Renal cortical epithelial cell (primary cell): Measurements from ENCODE around the genes GPR84, OR6C6, OR6C3, OR6C2 and SARNP.

DNA sequence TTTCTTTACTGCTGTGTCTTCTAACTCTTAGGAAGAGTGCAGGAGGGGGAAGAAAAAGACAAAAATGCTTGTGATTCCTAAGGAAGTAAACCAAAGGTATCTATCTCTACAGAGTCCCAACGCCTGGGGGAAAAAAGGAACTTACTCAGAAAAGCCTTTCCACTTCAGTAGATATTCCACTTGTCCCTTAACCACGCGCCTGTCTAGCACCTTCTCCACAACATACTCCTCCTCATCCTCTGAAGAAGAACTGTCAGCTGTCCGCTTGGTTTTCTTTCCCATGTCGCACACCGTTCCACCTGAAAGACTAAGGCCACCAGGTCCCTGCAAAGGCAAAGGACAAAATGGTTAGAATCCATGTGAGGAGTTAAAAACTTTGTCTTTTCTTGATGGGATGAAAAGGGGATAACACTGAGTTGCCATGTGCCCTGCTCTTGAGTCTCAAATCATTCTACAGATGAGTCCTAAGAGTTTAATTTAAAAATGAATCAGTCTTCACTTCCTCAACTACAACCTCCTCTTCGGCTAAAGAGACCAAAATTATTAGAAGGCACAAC, 22.5 kb downstream of the CBX5 start:
- RRBS: no CpG with 5 or more reads among the region's 7 CpGs

DNA sequence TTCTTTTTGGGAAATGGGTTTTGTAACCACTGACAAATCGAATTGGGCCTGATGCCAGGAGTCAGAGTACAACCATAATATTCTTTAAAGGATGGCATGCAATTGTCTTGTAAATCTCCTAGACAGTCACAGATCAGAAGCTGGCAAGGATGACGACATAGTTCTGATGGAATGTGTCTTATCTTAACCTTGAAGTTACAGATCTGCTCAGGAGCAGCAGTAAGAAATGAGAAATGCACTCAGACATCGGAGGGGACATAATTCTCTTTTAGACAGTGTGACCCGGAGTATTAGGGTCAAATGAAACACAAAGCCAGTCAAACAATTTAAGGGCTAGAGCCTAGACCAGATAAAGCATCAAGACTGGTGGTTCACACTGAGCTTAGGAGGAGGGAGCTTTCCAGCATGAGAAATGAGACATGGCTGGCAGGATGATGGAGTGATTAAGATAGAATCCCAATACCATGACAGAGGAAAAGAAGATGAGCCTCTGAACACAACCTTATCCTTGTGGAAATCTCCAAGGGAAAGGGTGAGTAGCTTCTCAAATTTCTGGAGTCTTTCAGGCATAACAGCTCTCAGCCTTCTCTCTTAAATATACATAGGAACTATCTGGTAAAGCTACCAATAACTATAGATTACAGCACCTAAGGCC, 17.4 kb downstream of the CBX5 start:
- RRBS: no CpG with 5 or more reads among the region's 4 CpGs

- RRBS: no CpG with 5 or more reads among the region's 3 CpGs
These were observed 4.1 kb downstream of the HNRNPA1 start for GRCh38 chr12:54284607-54285022.

DNA sequence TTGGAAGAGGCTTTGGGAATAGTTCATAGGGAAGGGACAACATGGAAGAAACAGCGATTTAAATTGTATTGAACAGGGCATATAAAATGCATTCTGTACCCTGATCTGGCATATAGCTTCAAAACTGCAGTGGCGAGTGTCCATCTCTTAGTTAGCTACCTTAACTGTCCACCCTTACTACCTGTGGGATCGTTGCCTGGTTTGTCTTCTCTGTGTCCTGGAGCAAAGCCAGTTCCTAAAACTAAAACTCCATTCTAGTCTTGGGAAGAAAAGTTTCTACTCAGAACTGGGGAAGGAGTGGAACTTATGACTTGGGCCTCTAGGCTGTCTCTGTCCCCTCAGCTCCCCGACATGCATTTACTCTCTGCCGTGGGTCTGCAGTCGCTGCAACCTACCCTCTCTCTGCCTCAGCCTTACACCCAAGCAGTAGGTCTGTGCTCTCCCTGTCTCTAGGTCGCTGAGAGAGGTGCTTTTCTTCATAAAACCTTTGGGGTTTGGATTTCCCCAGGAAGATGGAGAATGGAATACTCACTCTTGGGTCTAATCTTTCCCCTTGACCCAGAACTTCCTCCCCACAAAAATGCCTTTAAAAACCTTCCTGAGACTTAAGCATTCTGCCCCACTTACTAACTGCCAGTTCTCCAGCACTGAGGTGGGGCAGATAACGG, 13.1 kb downstream of the GPR84 start:
- RRBS: no CpG with 5 or more reads among the region's 8 CpGs

DNA sequence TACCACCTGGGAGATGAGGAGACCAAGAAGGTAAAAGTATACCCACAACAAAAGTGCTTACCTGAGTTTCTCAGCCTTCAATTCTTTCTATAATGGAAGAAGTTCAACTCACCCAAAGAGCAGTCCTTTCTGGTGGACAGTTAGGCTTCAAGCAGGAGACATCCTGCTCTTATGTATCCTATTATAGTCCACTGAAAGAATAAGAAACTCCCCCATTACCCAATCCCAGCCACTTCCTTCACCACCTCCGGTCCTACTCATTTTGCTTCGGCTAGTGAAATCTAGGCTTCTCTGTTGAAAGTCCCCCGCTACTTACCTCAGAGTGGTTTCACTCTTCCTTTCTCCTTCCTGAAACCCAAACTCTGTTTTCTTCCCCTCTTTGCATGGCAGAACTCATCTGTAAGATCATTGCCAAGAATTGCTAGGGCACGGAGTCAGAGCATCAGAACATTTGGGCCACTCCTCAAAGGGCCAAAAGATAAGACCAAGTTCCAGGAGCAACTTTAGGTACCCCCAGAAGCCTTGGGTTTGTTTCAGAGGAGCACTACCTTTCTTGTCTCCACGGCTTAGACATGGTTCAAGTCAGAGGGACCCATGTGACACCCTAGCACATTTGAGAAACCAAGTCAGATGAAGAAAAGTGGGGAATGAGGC, at the start of gene GPR84:
Gene GPR84, minus strand, starts transcription at position 155 of the 654 bp plus-strand sequence.
- RRBS: no CpG with 5 or more reads among the region's 5 CpGs

DNA sequence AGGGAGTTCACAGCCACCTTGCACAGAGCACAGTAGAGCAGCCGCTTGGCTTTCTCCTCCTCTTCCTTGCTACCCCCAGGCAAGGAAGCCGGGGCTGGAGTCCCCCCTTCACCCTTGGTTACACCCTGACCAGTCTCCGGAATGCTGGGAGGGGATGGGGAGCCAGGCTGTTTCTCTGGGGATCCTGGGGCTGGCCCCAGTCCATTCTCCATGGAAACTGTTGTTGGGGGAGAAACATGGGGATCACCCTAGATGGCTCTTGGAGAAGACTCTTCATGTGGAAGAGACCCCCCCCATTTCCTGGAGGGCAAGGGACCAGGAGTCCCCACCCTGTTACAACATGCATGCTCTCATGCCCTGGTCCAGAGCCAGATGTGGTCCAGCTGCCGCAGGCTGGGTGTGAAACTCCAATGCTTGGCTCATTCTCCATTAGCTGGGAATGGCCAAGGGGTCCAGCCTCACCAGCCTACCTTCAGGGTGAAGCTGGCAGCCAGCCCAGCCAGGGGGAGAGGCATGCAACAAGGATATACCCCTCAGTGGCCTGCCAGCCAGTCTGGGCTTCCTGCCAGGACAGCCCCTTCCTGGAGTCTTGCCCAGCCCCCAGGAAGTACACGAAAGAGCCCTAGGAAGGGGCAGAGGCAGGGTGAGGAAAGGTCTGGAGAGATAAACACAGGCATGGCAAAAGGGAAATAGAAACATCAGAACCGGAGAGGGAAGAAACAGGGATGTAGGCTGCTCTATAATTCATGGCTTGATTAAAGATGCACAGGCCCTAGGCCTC, 7.4 kb upstream of the GPR84 start:
- RRBS: 56% methylated on average over 1 of the region's 6 CpGs

- RRBS: no CpG with 5 or more reads among the region's 10 CpGs
These were observed 6.1 kb upstream of the ZNF385A start for GRCh38 chr12:54390704-54391000.

GRCh38 chr12:54391001-54391970, 6.8 kb upstream of the ZNF385A start:
- RRBS: 3% methylated on average over 23 of the region's 47 CpGs

- RRBS: no CpG with 5 or more reads among the region's 11 CpGs
These were observed 13.5 kb upstream of the ZNF385A start for GRCh38 chr12:54397770-54398766.

DNA sequence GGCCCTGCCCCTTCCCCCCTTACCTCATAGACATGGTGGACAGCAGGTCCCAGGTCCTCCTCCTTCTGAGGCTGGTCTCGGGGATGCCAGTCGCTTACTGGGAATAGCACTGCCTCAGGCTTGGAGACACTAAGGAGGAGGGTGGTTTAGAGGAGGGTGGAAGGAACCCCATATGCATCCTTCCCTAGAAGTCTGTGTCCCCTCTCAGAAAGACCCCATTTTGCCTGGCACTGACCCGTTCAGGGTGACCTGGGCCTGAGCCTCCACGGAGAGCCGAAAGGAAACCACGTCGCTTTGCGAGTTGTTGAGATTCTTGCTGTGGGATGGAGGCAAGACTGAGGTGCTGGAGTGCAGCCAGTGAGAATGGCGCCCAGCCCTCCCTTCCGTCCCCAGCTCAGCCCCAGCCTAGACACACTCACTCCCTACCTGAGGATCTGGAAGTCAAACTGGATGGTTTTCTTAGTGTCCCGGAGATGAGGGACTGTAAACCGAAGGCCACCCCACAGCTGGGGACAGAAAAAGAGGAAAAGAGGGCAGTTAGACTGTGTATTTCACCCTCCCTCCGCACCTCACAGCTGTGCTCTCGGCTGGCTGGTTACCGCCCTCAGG, 16.9 kb upstream of the ZNF385A start:
- RRBS: no CpG with 5 or more reads among the region's 15 CpGs

GRCh38 chr12:54522928-54523844, 25.6 kb downstream of the NCKAP1L start:
- RRBS: no CpG with 5 or more reads among the region's 7 CpGs

DNA sequence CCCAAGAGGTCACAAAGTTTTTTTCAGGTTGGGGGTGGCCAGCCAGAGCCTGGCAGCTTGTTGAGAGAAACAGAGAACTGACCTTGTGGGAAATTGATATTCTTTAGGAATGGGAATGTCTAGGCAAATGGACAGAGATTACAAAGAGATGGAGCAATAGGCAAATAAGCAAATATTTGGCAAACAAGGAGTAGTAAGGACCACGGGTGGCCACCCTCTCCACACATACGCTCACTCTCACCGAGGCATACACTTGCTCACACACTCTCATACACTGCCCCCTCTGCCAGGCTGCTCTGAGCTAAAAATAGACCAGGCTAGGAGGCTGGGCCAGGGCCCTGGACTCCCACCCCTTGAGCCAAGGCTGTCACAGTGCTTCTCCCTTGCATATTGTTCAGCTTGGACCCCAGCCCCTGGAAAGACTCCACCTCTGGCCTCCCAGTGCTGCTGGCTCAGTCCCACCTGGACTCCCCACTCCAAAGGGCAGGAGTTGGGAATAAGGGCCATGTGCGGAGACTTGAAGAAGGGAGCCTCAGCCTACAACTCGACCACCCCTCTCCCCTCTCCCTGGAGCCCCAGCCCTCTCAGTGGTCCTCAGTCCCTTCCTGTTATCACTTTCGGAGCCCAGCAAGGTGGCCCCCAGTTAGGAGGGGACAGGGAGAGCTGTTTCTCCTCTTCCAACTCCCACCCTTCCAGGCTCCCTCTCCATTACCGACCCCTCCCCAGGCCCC, 1.0 kb downstream of the PPP1R1A start:
- RRBS: no CpG with 5 or more reads among the region's 7 CpGs

GRCh38 chr12:54888218-54888775, 34.0 kb downstream of the MUCL1 start:
- RRBS: no CpG with 5 or more reads among the region's 12 CpGs

GRCh38 chr12:55296304-55296850, at the start of gene OR6C6:
Gene OR6C6, minus strand, starts transcription at chr12:55296569.
- RRBS: no CpG with 5 or more reads among the region's 3 CpGs

DNA sequence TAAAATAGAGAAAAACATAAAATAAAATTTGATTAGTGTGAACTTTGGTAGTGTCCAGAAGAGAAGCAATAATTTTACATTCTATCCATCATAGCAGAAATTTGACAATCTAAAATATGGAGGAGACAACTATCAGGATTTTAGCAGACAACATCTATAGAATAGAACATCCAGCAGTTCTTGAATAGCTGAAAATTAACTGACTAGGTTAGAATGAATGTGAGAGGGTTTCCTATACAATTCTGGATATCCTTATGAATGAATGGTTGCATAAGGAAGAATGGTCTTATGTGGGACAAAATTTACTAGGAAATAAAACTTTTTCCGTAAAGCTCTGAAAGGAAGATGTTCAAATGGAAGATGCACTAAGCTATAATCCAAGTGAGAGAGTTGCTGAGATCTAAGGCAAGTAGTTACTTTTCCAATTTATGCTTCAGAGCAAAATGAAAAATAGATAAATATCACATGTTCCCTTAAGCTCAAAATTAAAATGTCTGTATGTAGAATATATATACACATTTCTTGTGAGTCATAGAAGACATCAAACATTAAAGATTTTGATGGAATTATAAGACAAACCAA, at the start of gene OR6C3:
Gene OR6C3, plus strand, starts transcription at position 344 of the 582 bp plus-strand sequence.
- RRBS: no CpG with 5 or more reads among the region's 1 CpG

DNA sequence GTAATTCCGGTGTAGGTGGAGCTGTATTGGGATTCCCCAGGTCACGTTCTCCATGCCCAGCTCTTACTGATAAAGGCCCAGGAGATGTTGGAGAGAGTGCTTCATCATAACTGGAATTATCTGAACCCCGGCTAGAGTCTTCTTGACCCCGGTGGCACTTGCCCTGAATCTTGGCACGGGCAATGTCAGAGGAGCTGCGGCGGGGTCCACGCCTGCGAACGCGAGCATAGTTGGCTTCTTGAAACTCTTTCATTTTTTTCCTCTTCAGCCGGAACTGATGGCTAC, 11.6 kb downstream of the OR6C65 start:
- RRBS: no CpG with 5 or more reads among the region's 12 CpGs

GRCh38 chr12:55443914-55444341, at the start of gene OR6C2:
Gene OR6C2, plus strand, starts transcription at chr12:55444076.
- RRBS: no CpG with 5 or more reads among the region's 3 CpGs

- RRBS: no CpG with 5 or more reads among the region's 19 CpGs
These were observed at the start of gene SARNP for GRCh38 chr12:55817551-55817910. Gene SARNP, minus strand, starts transcription at chr12:55817724.

- RRBS: no CpG with 5 or more reads among the region's 6 CpGs
These were observed 5.0 kb upstream of the MMP19 start for GRCh38 chr12:55847535-55848365.